ENCODE data around the genes FSCN3 and CCDC136.

DNA sequence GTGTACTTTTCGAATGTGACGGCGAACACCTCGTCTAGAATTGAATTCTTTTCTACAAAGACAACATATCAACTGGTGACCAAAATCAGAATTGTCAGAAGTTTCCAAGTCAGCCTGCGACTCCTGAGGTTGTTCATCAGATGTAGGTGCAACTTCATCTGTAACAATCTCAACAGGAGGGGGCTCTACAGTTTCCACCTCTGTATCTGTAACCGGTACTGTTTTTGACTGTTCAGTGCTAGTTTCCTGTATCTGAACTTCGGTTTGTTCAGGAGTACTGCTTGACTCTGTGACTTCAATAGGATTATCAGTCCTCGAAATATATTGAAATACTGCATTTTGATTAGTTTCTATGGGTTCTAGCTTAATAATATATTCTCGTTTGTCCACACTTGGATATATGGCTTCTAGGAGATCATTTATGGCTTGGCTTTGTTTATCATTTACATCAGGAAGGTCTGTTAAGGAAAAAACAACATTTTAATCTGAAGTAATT is 17.9 kb downstream of the ZNF800 start:
- RRBS, 2 experiments = no CpG with 5 or more reads among the region's 9 CpGs

GRCh38 chr7:127588591-127589486 is 628 bp downstream of the ARF5 start:
- RRBS, 2 experiments = 1 to 2% methylated on average over 12 of the region's 55 CpGs

DNA sequence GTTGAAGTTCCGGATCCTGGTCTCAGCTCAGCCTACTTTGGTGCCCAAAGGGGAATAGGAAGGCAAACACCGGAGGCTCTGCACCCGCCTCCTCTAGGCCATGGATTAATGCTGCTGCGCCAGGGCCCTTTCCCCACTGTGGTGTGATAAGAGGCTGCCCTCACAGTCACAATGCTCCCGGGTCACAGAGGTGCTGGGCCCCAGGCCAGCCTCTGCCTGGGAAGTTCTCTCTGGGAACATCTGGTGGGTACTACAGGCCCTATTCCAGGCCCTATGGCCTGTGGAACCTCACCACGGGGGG is at the start of gene FSCN3:
FSCN3 (plus strand) TSS at position 227 of the 301 bp plus-strand sequence.
- RRBS, 2 experiments = 83 to 90% methylated on average over 4 of the region's 6 CpGs

DNA sequence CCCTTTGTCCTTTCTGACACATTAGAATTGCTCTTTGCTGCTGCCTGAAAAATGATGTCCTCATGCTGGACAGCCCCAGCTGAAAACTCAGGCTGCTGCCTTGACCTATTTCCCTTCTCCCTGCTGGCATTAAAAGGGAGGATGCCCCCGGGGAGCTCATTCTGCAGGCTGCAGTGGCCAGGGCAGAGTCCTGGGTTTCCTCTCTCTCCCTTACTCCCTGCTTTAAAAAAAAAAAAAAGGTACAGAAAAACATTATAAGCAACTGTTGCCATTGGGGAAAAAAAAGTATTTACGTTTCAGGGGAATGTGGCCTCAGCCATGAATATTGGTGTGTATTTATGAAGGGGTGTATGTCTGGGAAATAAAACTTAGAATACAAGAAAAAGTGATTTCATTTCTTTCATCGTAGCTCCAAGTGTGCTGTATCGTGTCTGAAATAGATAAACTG is 35.3 kb downstream of the LRRC4 start:
- RRBS, 2 experiments = no CpG with 5 or more reads among the region's 4 CpGs

- RRBS, 2 experiments = 94 to 98% methylated on average over 11 of the region's 25 CpGs
These were observed 985 bp downstream of the LRRC4 start for GRCh38 chr7:128030214-128030689.

- RRBS, 2 experiments = no CpG with 5 or more reads among the region's 16 CpGs
These were observed 43.2 kb upstream of the LRRC4 start for GRCh38 chr7:128074422-128074875.

DNA sequence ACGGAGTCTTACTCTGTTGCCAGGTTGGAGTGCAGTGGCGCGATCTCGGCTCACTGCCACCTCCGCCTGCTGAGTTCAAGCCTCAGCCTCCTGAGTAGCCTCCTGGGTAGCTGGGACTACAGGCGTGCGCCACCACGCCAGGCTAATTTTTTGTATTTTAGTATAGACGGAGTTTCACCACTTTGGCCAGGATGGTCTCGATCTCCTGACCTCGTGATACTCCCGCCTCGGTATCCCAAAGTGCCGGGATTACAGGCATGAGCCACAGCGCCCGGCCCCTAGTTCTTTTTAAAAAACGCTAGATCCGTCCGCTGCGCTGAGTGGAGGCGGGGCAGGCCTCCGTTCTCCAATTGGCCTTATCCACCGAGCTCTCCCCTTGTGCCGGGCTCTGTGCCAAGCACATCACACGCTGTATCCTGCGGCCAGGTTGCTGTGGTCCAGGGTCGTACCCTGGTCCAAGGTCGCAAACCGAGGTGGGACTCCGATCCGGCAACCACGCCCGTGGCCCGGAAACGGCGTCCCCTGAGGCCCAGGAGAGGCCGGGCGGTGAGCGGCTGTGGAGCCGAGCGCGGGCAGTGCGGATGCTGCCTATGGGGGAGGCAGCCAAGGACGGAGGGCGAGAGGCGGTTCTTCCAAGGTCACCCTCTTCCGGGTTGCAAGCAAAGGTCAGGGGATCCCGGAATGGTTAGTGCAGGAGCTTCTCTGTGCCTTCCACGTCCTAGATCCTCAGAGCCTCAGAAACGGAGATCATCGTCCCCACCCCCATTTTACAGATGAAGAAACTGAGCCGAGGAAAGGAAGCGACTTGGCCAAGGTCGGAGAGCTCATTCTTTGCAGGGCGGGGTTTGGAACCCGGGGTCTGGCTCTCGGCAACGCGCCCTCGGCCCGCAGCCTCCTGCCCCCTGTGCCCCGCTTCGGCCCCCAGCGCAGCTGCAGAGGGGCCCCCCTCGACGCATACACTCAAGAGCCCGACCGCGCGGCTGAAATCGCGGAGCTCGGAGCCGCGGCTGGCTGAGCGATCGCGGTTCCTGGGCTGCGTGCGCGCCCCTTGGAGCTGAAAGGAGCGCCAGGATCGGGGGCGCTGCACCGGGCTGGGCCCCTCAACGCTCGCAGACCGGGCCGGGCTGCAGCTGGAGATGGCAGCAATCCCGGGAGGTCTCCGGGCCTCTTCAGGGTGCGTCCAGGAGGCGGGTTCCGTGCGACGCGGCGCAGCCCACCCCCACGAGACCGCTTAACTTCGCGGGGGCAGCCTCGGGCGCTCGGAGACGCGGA is 72.4 kb upstream of the LRRC4 start:
- RRBS, 2 experiments = 15 to 20% methylated on average over 16 to 19 of the region's 107 CpGs

DNA sequence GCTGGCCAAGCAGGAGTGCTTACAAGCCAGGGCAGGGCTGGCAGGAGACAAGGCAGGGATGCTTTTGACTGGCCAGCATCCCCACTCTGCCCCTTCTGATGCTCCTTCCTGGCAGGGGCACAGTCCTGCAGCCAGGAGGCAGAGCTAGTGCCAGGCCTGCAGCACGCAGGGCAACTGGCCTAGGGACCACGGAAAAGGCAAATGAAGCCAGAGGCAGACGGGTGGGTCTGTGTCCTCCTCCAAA is 4.9 kb downstream of the IMPDH1 start:
- RRBS, 2 experiments = no CpG with 5 or more reads among the region's 3 CpGs

GRCh38 chr7:128410178-128410834 is 524 bp upstream of the IMPDH1 start:
- RRBS, 2 experiments = no CpG with 5 or more reads among the region's 27 CpGs

GRCh38 chr7:128459329-128459844 is 3.7 kb downstream of the HILPDA start:
- RRBS, 2 experiments = no CpG with 5 or more reads among the region's 5 CpGs

DNA sequence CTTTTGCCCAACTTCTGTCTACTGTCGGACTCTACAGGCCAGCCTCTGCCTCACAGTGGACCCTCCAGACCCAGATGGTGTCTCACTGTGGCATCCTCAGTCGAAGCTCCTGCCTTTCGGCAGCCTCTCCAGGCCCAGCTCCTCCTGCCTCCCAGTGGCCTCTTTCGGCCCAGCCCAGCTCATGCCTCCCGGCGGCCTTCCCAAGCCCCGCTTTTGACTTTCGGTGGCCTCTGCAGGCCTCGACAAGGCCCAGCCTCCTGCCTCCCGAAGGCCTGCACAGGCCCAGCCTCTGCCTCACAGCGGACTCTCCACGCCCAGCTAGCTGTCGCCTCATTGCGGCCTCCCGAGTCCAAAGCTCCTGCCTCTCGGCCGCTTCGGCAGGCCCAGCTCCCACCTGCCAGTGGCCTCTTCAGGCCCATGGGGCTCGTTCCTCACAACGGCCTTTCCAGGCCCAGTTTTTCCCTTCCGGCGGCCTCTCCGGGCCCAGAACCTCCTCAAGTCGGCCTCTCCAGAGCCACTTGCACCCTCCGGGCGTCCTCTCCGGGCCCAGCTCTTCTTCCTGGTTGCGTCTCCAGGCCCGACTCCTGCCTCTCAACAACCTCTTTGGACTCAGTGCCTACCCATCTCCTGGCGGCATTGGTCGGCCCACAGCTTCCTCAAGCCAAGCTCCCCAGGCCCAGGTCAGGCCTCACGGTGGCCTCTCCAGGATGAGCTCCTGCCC is 19.5 kb upstream of the GARIN1A start:
- RRBS, 2 experiments = no CpG with 5 or more reads among the region's 32 CpGs

- RRBS, 2 experiments = no CpG with 5 or more reads among the region's 5 CpGs
These were observed 1.0 kb downstream of the GARIN1A start for GRCh38 chr7:128673082-128673570.

DNA sequence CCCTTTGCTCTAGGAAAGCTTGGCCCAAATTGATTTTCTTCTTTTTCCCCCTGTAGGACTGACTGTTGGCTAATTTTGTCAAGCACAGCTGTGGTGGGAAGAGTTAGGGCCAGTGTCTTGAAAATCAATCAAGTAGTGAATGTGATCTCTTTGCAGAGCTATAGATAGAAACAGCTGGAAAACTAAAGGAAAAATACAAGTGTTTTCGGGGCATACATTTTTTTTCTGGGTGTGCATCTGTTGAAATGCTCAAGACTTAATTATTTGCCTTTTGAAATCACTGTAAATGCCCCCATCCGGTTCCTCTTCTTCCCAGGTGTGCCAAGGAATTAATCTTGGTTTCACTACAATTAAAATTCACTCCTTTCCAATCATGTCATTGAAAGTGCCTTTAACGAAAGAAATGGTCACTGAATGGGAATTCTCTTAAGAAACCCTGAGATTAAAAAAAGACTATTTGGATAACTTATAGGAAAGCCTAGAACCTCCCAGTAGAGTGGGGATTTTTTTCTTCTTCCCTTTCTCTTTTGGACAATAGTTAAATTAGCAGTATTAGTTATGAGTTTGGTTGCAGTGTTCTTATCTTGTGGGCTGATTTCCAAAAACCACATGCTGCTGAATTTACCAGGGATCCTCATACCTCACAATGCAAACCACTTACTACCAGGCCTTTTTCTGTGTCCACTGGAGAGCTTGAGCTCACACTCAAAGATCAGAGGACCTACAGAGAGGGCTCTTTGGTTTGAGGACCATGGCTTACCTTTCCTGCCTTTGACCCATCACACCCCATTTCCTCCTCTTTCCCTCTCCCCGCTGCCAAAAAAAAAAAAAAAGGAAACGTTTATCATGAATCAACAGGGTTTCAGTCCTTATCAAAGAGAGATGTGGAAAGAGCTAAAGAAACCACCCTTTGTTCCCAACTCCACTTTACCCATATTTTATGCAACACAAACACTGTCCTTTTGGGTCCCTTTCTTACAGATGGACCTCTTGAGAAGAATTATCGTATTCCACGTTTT is 5.5 kb downstream of the OPN1SW start:
- RRBS, 2 experiments = no CpG with 5 or more reads among the region's 7 CpGs

- RRBS, 2 experiments = 2 to 7% methylated on average over 5 to 11 of the region's 38 CpGs
These were observed at the start of gene CCDC136 for GRCh38 chr7:128791597-128792414. Gene CCDC136 (plus strand): TSS chr7:128791968.

GRCh38 chr7:128827055-128827903 is 2.9 kb upstream of the FLNC start:
- RRBS, 2 experiments = no CpG with 5 or more reads among the region's 15 CpGs

- RRBS, 2 experiments = no CpG with 5 or more reads among the region's 13 CpGs
These were observed 5.5 kb upstream of the ATP6V1F start for GRCh38 chr7:128857015-128857599.

DNA sequence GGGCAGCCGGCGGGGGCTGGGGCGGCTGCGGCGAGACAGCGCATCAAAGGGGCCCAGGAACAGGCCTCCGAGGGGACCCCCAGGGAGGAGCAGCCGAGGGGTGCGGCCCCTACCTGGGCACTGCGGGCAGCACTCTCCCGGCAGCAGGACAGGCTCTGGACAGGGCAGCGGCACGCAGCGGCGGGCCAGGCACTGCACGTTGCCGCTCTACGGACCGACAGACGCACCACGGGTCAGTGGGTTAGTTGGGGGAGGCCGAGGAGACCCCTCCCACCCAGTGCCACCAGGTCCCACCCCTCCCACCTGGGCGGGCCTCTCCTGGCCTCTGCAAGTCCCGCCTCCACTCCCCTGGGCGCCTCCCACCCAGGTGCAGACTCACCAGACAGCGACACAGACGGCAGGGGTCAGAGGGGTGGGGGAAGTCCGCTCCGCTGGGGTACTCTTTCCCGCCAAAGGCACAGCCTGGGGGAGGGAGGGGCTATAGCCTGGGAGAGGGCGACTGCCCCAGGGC is 19.4 kb downstream of the KCP start:
- RRBS, 2 experiments = no CpG with 5 or more reads among the region's 31 CpGs

DNA sequence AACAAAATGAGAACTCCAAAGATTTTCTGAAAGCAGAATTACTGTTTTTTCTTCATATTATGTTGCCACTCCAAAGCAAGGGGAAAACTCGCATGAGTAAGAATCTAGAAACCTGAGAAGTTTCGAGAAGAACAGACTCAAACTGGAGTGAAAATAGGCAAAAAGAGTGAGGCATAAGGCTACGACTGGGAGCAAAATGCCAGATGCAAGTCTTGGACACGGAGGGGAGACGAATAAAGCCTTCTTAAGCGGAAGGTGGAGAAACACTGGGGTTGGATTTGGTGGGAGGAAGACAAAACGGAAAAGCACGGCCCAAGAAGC is 911 bp downstream of the TNPO3 start:
- RRBS, 2 experiments = no CpG with 5 or more reads among the region's 8 CpGs

DNA sequence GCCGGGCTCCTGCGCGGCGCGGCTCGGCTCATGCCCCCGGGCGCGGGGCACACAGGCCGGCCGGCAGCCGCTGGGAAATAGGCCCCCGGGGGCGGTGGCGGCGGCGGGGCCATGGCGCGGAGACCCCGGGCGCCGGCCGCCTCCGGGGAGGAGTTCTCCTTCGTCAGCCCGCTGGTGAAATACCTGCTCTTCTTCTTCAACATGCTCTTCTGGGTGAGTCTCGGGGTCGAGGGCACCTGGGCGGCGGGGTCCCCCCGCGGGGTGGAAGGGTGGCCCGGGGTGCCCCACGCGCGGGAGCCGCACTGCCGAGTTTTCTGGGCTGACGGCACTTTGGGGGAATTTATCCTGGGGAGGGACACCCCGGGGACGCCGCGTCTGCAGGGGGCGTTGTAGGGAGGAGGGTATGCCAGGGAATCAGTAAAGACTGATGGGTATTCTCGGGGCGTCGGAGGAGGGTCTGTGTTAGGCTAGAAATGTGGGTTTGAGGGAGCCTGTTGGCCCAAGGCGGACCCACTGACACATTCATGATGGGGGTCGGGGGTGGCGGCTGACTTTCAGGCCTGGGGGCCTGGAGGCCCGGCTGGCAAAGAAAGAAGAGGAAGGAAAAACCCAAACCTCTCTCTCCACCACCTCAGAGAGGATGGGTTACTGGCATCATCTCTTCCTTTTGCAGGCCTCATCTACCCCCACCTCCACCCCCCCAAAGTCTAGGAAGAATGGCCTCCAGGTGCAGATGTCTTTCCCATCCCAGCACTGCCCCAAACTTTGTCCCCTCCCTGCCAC is 554 bp downstream of the TSPAN33 start:
- RRBS, 2 experiments = under 1 to 3% methylated on average over 15 of the region's 51 CpGs

- RRBS, 2 experiments = no CpG with 5 or more reads among the region's 17 CpGs
These were observed 20.2 kb upstream of the SMO start for GRCh38 chr7:129167869-129168933.